Umbilical cord (tissue), 2 donors: ENCODE measurements around the gene IPMK.

DNA sequence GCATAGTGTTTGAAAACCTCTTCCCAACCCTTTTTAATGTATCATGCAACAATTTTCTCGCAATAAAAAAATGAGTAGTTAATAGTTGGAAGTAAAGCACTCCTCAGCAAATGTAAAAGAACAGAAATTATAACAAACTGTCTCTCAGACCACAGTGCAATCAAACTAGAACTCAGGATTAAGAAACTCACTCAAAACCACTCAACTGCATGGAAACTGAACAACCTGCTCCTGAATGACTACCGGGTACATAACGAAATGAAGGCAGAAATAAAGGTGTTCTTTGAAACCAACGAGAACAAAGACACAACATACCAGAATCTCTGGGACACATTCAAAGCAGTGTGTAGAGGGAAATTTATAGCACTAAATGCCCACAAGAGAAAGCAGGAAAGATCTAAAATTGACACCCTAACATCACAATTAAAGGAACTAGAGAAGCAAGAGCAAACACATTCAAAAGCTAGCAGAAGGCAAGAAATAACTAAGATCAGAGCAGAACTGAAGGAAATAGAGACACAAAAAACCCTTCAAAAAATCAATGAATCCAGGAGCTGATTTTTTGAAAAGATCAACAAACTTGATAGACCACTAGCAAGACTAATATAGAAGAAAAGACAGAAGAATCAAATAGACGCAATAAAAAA, 135.8 kb downstream of the PRKG1 start:
- RAMPAGE, long total RNA: no peak

GRCh38 chr10:51367286-51367635, 293.0 kb downstream of the PRKG1 start:
- RAMPAGE, long total RNA: no peak

- RAMPAGE, long total RNA: no peak
These were observed 242.2 kb downstream of the CSTF2T start for GRCh38 chr10:51457222-51457555.

DNA sequence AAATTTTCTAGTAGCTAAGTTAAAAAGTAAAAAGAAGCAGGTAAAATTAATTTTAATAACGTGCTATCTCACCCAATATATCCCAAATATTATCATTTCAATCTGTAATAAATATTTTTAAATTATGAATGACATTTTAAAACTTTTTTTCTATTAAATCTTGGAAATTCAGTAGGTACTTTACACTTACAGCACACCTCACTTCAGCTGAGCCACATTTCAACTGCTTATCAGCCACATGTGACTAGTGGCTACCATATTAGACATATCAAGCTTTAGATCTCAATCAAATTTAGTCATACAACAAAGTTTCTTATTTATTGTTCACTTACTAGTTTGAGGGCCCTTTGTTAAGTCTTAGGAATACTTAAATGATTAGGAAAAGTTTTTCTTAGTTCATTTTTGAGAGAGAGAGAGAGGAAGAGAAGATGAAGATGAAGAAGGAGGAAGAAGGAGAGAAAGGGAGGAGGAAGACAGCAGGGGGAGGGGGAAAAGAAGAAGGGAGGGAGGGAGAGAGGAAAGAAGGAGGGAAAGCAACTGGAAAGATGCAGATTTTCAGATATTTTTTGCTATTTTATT, 98.8 kb downstream of the CSTF2T start:
- RAMPAGE, long total RNA: no peak

- RAMPAGE, long total RNA: no peak
These were observed 39.6 kb downstream of the CSTF2T start for GRCh38 chr10:51659677-51660379.

- RAMPAGE, long total RNA: no peak
These were observed 2.0 kb downstream of the CSTF2T start for GRCh38 chr10:51697257-51697864.

DNA sequence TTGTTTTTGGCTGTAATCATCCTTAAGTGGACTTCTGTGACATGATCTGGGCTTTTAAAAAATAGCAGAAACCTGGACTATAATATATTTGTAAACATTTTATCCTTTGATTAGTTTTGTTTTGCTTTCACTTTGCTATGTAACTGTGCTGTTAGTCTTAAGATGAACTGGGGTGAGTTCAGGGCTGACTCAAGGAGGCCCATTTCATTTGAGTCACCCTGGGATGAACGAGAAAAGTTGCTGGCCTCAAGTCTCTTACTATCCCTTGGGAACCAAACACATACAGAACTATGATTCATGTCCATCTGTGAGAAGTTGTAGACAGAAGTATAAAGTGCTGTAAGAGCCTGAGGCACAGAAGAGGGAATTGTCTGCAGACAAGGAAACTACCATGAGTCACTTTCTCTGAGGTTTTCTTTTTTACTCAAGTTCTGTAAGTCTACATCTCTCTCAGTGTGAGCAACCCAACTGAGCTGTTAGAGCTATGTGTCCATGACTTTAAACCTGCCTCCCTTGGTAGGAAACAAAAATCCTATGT, 179.8 kb upstream of the CSTF2T start:
- RAMPAGE, long total RNA: no peak

DNA sequence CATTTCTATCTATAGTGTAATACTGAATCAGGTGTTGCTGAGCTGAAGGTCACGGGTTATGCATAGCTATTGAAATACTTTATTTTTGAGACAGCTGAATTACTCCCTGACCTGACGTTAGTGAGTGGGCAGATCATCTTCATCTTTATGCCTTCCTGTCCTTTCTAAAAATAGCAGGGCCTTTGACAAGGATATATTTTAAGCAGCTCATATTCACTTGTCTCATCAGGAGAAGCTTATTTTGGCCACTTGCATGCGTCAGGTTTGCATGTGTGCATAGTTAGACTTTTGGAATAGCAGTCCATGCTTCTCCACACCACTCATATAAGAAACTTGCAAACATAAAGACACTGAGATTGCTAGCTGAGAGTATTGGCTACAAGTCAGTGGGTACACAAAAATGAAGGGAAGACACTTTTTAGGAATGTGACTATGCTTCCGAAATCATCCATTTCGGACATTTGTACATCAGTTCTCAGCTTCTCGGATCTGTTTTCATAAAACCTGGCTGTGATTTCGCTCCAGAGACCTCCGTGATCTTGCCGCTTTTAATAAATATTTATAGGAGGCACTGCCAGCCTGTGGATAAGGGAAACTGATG, 63.4 kb upstream of the DKK1 start:
- RAMPAGE, long total RNA: no peak

- RAMPAGE, long total RNA: no peak
These were observed 863 bp upstream of the DKK1 start for GRCh38 chr10:52313129-52313706.

- RAMPAGE, long total RNA: no peak
These were observed 690.5 kb downstream of the ZWINT start for GRCh38 chr10:55670532-55670977.

DNA sequence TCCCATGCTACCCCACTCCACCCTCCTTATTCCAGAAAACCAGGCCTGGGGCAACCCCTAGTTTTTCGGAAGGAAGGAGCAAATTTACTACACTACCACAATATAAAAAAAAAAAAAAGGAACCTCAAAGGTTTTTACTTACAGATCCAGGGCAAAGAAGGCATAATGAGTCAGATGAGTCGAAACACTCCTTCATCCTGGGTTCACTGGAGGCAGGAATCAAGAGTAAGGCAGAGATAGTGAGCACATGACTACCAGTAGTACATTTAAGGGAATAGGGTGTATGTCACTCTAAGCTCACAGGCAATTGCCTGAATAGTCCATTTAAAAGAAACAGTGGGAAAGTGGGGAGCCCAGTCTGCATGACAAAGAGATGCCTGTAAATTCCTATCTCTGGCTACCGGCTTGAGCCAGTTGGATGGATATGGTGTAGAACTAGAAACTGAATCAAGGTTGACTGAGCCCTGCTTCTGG, 861.4 kb upstream of the ZWINT start:
- RAMPAGE, long total RNA: no peak

GRCh38 chr10:57692330-57692700, 575.4 kb downstream of the IPMK start:
- RAMPAGE, long total RNA: no peak

GRCh38 chr10:58266069-58266747, 1.5 kb downstream of the IPMK start:
- RAMPAGE, long total RNA: no peak

DNA sequence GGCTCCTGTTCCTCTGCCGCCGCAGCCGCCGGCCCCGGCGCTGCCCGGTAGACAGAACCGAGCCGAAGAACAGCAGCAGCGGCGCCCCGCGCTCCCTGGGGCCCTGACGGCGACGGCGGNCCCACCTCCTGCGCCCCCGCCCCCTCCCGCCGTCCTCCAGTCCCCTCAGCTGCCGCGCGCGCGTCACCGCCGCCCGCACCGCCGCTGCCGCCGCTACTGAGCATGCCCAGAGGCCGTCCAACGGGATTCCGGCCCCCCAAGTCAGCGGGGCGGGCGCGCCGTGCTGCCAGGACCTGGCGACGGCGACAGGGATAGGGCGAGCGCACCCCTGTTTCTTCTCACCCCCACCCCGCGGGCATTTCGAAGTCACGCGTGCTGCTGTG, at the start of gene IPMK:
Gene IPMK, minus strand, starts transcription at position 71 of the 383 bp plus-strand sequence.
- RAMPAGE, long total RNA: no peak

DNA sequence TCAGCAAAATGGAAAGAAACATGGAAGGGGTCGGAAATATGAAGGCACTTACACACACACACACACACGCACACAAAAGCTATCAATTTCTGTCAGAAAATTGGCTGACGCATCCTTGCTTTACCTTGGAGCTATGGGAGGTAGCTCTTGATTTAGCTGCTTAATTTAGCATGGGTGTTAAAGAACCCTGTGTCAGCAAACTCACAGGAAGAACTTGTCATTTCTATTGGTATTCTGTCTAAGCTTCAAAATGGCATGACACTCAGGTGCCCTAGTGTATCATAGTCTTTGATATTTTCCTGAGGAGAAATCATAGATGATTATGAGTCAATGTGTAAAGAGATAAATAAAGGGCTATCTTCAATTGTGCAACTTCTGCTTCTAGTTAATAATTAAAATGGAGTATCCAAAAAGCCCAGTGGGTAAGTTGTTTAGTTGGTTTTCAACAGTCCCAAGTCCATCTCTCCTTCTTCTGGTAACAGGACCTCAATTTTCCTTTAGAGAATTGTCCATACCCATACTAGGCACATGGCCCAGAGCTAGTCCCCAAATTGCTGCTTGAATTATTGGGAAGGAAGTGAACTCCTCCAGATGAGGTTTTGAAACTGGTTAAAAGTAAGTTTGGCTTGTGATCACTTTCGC, 169.1 kb upstream of the PHYHIPL start:
- RAMPAGE, long total RNA: no peak

- RAMPAGE, long total RNA: no peak
These were observed 139.0 kb upstream of the PHYHIPL start for GRCh38 chr10:59037437-59037869.

GRCh38 chr10:59077735-59078212, 98.7 kb upstream of the PHYHIPL start:
- RAMPAGE, long total RNA: no peak

- RAMPAGE, long total RNA: no peak
These were observed 523 bp downstream of the SLC16A9 start for GRCh38 chr10:59709195-59709458.

- RAMPAGE, long total RNA: no peak
These were observed 70.8 kb downstream of the CCDC6 start for GRCh38 chr10:59835415-59836045.

GRCh38 chr10:59869452-59870416, 36.6 kb downstream of the CCDC6 start:
- RAMPAGE, long total RNA: no peak